Colonic mucosa (tissue), 1 donor: ENCODE measurements around the genes UGT1A5 and UGT1A3.

- PRO-cap, result no peak
Measured at GRCh38 chr2:233363511-233364100, 9.3 kb downstream of the DGKD start.

DNA sequence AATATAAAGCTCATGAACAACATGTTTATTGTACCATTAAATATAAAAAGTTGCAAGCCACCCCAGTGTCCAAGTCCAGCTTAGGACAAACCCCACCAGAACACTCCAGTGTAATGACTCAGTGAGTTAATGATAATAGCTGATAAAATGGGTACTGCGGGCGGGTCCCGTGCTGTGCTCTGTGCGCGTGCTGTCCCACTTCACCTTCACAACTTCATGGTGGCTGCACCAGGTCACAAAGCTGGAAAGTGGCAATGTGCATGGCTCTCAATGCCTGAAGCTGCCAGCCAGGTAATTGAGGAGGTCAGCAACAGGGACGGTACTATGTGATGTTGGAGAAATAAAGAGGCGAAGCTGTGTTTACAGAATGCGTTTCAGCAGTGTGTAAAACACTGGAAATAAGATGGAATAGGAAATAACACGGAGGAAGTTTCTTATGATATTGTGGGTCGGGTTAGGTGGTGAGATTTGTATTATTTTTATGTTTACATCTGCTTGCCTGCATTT is 18.6 kb downstream of the DGKD start:
- PRO-cap, result no peak

DNA sequence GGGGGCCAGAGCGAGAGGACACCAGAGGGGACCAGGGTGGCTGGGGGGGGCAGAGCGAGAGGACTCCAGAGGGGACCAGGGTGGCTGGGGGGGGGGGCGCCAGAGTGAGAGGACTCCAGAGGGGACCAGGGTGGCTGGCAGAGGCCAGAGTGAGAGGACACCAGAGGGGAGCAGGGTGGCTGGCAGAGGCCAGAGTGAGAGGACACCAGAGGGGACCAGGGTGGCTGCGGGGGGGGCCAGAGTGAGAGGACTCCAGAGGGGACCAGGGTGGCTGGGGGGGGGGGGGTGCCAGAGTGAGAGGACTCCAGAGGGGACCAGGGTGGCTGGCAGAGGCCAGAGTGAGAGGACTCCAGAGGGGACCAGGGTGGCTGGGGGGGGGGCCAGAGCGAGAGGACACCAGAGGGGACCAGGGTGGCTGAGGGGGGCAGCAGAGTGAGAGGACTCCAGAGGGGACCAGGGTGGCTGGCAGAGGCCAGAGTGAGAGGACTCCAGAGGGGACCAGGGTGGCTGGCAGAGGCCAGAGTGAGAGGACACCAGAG is 42.7 kb downstream of the DGKD start:
- PRO-cap, result no peak

GRCh38 chr2:233419551-233419902 is 65.2 kb downstream of the DGKD start:
- PRO-cap, result no peak

- PRO-cap, result no peak
Measured at GRCh38 chr2:233420430-233421438, 66.4 kb downstream of the DGKD start.

DNA sequence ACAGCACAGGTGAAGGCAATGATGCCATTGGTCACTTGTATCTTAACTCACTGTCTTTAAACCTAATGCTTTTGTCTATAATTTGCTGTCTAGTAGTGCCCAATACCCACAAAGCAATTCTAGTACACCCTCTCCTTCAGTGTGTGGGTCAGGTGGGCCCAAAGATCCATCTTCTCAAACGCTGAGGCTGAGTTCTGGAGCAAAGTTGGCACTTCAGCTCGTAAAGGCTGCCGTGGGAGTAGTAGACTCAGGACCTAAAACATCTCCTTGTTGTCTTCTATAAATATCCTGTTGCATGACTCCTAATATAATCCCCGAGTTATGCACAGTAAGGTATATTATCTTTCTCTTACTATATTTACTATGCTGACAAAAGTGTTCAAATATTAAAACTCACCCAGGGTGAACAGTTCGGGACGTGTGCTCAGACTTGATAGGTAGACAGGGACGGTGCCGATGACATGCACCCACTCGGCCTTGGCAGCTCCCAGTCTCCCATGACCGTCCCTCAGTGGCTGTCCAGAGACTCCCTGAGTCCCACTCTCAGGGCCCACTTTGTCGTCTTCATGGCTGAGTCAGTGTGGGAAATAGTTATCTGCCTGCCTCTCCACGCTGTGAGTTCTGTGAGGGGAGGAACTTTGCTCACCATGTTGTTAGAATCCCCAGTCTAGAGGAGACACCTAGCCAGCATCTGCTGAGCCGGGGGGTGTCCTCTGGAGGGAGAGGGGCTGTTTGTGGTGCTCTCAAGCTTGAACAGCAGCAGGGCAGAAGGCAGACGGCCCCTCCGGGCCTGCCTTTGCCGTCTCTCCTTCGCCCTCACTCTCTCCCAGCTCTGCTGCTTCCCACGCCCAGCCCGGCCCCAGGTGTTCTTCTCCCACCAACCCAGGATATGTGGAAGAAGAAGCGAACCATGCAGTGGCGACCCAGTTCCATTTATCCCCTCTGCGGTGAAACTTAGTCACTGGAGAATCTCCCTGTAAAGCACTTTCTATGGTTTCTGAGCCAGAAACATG is 75.0 kb downstream of the DGKD start:
- PRO-cap, result no peak

GRCh38 chr2:233481491-233482328 is 84.9 kb downstream of the USP40 start:
- PRO-cap, result no peak

DNA sequence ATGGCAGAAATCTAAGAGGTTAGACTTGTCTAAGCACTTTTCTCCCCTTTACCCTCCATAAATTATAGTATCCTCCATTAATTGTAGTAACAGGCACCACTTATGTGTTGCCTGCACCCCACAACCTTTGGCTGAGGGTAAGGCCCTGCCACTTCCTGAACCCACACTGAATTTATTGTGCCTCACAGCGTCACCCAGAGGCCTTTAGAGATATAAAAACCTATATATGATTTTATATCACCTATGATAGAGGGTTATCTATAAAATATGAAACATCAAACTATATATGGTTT is 2.6 kb downstream of the UGT1A9 start:
- PRO-cap, result no peak

GRCh38 chr2:233705780-233706638 is 6.7 kb upstream of the UGT1A5 start:
- PRO-cap, result no peak

GRCh38 chr2:233712361-233713093 is at the start of gene UGT1A5:
UGT1A5 (plus strand) TSS chr2:233712907.
- PRO-cap, result no peak

DNA sequence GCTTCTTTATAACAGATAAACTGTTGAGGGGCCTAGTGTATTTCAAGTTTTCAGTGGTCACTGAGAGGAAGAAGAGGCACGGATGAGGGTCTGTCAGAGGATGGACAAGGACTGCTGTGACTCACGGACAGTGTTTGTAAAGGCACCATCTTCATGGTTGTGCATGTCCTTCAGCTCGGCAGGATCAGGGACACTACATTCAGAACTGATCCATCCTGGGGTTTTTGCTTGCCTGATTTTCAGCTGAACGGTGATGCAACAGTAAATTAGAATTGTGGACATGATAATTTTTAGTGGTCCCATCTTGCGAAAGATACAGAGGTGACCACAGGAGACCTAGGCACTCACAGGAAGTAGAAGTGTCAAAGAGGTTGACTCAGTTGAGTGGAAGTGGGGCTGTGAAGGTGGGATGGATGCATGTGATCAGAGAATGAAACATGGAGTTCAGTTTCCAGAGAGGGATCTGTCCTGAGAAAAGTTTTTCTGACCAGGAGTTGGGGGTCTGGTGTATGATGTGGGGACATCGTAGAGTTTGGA is 1.3 kb downstream of the UGT1A4 start:
- PRO-cap, result no peak

- PRO-cap, result no peak
Measured at GRCh38 chr2:233728297-233729273, at the start of gene UGT1A3. UGT1A3 (plus strand) TSS chr2:233729042.

DNA sequence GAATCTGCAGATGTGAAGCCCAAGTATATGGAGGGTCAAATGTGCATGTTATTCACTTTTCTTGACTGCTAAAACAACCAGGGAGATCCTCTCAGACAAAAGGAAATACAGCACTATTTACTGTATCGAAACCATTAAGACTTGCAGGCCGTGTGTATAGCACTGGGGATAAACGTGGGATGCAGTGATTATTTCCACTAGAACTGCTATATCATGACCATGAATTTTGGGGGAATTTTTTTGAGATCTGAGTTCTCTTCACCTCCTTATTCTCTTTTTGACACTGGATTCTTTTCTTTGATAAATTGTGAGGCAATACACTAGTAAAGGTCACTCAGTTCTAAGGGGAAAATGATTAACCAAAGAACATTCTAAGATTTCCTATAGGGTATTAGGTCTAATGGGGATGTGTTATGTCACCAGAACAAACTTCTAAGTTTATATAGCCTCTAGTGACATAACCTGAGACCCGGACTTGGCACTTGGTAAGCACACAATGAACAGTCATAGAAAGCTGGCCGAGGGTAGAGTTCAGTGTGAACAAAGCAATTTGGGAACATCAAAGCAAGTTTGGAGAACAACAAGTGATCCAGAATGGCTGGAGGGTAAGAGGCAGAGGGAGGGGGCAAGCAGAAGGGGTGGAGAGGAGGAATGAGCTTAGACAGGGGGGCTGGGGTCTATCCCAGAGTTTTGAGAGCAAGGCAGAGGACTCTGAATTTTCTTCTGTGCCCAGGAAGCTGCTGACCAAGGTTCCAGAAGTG is 14.8 kb upstream of the UGT1A1 start:
- PRO-cap, result no peak

DNA sequence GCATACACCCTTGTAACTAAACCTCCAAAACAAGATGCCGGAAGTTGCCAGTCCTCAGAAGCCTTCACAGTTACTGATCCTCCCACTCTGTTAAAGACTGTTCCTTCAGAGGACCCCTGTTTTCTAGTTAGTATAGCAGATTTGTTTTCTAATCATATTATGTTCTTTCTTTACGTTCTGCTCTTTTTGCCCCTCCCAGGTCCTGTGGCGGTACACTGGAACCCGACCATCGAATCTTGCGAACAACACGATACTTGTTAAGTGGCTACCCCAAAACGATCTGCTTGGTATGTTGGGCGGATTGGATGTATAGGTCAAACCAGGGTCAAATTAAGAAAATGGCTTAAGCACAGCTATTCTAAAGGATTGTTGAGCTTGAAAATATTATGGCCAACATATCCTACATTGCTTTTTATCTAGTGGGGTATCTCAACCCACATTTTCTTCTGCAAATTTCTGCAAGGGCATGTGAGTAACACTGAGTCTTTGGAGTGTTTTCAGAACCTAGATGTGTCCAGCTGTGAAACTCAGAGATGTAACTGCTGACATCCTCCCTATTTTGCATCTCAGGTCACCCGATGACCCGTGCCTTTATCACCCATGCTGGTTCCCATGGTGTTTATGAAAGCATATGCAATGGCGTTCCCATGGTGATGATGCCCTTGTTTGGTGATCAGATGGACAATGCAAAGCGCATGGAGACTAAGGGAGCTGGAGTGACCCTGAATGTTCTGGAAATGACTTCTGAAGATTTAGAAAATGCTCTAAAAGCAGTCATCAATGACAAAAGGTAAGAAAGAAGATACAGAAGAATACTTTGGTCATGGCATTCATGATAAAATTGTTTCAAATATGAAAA is 7.8 kb downstream of the UGT1A1 start:
- PRO-cap, result no peak

DNA sequence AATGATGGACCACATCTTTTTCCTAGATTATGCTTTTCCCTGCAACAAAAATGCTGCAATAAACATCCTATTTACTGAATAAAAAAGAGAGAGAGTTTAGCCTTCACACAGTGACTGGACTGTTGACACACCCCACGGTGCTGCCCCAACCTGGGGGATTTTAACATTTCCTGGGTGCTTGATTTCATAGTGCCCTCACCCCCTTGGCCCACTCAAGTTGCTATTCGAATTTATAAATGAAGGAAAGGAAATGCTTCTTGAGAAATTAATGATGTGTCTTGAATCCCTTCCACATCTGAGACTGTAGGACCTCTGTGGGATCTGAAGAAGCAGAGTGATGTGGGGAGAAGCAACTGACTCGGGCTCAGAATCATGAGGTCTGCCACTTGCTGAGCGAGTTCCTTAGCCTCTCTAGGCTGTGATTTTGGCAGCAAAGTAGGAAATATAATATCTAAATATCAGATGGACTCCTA is 61.5 kb downstream of the TRPM8 start:
- PRO-cap, result no peak

GRCh38 chr2:234201786-234202175 is 151.3 kb downstream of the SPP2 start:
- PRO-cap, result no peak

GRCh38 chr2:234289579-234290054 is 207.3 kb downstream of the ARL4C start:
- PRO-cap, result no peak

DNA sequence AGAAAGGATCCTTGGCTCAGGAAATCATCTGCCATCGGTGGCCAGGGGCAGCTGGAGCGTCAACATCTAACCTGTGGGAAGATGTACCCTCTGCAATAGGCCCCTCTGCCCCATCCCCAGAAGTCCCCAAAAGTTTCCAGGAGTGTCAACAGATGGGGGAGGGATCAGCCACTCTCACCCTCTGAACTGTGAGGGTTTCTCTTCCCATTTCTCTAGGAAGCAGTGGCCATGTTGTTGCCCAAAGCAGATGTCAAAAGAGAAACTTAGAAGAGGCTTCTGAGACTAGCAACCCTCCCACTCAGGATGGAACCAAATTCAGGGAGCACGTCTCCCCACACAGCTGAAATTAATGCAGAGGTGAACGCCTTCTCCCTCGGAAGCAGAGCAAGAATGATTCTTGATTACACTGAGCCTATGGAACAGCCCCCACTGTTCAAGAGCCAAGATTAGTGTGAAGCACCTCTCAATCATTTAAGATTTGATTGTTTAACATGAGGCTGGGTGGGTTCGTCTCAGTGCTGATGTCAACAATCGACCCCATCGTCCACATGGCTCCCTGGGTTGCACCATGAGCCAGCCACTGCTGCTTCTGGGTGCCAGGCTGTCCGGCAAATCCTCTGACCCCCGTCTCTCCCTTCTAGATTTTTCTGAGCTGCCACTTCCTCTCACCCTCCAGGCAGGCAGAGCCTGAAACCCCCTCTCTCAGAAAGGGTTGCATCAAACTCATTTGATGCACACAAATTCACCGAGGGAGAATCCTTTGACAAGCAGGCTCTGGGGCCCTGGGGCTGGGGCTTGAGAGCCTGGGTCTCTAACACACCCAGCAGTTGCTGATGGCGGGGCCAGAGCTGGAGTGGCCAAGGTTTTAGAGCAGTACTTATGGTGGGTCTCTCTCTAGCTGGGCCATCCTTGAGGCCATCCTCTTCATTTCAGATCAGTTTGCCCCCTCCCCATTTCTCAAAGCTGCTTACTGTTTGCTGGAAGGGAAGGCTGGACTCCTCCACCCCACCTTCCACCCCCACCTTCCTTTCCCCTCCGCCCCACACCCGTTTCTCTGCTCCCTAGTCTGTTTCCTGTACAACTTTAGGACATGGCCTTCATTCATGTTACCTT is 69.9 kb downstream of the ARL4C start:
- PRO-cap, result no peak

DNA sequence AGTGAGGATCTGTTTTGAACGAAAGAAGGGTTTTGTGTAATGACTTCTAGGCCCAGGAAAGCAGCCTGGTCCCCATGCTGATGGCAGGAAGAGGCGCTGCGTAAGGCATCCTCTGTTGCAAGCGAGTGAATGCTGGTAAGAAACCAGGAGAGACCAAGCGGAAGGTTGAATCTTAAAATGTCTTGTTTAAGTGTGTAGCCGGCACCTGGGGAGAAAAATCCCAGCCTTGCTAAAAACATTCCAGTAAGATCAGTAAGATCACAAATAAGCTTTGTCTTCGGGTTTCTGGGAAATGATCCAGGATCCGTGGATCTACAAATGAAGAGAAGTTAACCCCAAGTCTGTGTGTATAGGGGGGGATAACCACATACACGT is 135.6 kb upstream of the ARL4C start:
- PRO-cap, result no peak

GRCh38 chr2:234795864-234796658 is 155.8 kb upstream of the SH3BP4 start:
- PRO-cap, result no peak